ENCODE data around the genes NTRK3 and ABHD2.

DNA sequence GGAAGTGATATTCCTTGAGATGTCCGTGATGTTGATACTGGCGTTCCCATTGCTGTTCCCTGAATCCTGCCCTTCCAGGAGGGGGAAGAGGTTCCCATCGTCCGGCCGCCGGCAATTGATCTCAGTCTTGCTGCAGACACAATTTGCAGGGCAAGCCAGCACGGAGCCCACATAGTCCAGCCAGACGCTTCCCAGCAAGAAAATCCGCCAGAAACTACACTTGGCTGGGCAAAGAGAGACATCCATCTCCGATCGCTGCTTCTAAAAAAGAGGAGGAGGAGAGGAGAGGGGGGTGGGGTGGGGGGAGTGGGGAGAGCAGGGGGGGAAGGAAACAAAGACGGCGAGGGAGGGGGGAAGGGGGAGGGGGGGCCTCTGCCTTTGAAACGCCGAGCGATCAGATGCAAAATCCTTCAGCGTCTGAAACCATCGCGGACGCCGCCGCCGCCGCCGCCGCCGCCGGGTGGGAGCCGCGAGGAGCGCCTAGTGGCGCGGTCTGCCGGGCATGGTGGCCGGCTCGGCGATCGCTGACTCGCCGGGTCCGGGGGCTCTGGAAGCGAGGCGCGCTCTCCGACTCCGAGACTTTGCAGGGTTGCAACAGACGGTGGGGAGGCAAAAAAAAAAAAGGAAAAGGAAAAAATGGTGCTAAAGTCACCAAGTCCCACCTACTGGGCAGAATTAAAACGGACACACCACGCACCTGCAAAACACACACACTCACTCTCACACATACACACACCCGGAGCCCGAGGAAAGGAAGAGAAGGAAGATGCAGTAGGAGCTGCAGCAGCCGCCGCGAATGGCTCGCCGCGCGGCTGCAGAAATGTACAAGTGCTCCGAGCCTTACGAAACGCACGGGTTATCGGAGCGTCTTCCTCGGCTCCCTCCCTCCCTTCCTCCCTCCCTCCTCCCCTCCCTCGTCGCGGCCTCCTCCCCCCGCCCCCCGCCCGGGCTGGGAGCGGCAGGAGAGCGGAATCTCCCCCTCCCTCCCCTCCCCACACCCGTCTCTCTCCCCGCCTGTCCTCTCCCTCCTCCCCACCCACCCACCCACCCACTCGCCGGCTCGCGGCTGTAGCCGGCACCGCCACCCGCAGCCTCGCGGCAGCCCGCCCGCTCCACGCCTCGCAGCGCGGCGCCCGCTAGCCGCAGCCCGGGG lies at the start of gene NTRK3:
TSS of gene NTRK3 (minus strand) at position 832 of the 1,153 bp plus-strand sequence.
- RAMPAGE, long total RNA, result no peak
- RRBS, result 65% methylated on average over 21 of the region's 94 CpGs
PRO-cap:
- standard, result no peak
- CoPRO, capped RNA only, 2 experiments, result no peak in any of the 2 experiments
- CoPRO, capped and uncapped RNA, 2 experiments, result no peak in any of the 2 experiments
- CoPRO, uncapped RNA only, 2 experiments, result no peak in any of the 2 experiments
CAGE:
- cytosol, long polyA plus RNA, result no peak
- long polyA plus RNA, result no peak
- nucleolus, long total RNA, result no peak
- nucleus, long polyA plus RNA, result no peak

DNA sequence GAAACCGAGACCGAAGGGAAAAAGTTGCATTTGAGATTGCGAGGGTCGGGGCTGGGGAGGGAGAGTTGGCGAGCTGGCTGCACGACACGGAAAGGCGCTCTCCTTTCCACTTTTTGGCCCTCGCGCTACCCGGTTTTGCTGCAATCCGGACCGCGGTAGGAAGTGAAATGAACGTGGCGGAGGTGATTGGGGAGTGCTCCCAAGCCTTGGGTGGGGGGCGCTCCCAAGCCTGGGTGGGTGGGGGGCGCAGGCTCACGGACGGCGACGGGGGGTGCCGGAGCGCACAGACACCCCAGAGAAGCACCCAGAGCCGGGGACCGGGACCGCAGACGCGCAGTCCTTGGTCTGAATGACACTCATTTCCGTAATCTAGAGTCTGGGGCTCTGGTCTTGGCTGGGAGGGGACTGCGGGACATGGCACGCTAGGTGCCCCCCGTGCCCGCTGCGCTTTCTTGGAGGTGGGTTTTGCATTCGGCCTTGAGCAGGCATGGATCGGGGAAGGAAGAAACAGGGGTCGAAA lies 582 bp upstream of the NTRK3 start:
- RAMPAGE, long total RNA, result no peak
- RRBS, result no CpG with 5 or more reads among the region's 38 CpGs
PRO-cap:
- standard, result no peak
- CoPRO, capped RNA only, 2 experiments, result no peak in any of the 2 experiments
- CoPRO, capped and uncapped RNA, 2 experiments, result no peak in any of the 2 experiments
- CoPRO, uncapped RNA only, 2 experiments, result no peak in any of the 2 experiments
CAGE:
- cytosol, long polyA plus RNA, result no peak
- long polyA plus RNA, result no peak
- nucleolus, long total RNA, result no peak
- nucleus, long polyA plus RNA, result no peak

GRCh38 chr15:88400921-88401524 lies 66.2 kb downstream of the MRPL46 start:
- RAMPAGE, long total RNA, result no peak
- RRBS, result no CpG with 5 or more reads among the region's 9 CpGs
PRO-cap:
- standard, result no peak
- CoPRO, capped RNA only, 2 experiments, result no peak in any of the 2 experiments
- CoPRO, capped and uncapped RNA, 2 experiments, result no peak in any of the 2 experiments
- CoPRO, uncapped RNA only, 2 experiments, result no peak in any of the 2 experiments
CAGE:
- cytosol, long polyA plus RNA, result no peak
- long polyA plus RNA, result no peak
- nucleolus, long total RNA, result no peak
- nucleus, long polyA plus RNA, result no peak

DNA sequence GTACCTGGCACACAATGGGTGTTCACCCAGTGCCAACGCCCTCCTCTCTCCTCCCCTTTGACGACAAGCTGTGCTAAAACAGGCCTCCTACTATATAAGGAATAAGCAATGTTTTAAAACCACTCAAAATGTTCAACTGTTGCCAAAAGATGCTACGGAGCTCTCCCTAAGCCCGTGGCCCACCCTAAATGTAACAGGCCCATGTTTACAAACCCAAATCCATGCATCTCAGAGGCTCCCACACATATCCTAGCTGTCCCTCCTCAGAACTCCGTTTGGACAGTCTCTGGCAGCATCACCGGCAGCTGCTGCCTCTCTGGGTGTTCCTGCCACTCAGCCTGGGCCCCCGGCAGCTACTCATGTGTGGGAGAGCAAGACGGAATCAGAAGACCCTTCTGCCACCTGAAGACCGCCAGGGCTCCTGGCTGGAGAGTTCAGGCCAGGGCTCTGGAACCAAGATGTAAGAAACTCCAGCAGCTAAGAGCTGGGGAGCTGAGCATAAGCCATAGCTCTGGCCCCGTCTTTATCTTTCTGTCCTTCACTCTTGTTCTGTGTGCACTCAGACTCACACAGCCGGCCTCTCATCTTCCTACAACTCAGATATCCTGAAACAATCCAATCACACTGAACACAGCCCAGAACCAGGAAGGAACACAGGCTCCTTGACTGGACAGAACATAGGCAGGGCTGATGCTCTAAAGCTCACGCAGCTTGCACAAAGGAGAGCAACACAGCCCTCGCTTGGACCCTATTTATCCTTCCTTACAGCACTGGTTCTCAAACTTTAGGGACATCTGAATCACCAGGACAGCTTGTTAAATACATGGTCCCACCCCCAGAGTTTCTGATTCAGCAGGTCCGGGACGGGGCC lies 65.4 kb downstream of the MRPL46 start:
- RAMPAGE, long total RNA, result no peak
- RRBS, result 10% methylated on average over 2 of the region's 15 CpGs
PRO-cap:
- standard, result no peak
- CoPRO, capped RNA only, 2 experiments, result no peak in any of the 2 experiments
- CoPRO, capped and uncapped RNA, 2 experiments, result no peak in any of the 2 experiments
- CoPRO, uncapped RNA only, 2 experiments, result no peak in any of the 2 experiments
CAGE:
- cytosol, long polyA plus RNA, result no peak
- long polyA plus RNA, result no peak
- nucleolus, long total RNA, result no peak
- nucleus, long polyA plus RNA, result no peak

DNA sequence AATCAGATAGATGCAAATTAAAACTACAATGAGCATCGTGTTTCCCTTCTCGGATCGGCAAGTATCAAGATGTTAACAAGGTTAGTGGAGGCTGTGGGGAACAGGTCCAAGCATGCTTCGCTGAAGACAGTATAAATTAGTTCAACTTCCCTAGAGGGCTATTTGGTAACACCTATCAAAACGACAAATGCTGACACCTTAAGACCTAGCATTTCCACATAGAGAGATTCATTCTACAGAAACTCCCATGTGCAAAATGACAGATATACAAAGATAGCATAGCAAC lies 449 bp upstream of the MFGE8 start:
- RAMPAGE, long total RNA, result no peak
- RRBS, result no CpG with 5 or more reads among the region's 5 CpGs
PRO-cap:
- standard, result unidirectional peak, plus-strand start at position 227 of the sequence
- CoPRO, capped RNA only, 2 experiments, result peak in 2 of 2 experiments; most common plus-strand start position 227 of the sequence (in 2); most common minus-strand start position 138 of the sequence (in 1)
- CoPRO, capped and uncapped RNA, 2 experiments, result peak in 2 of 2 experiments; most common plus-strand start position 227 of the sequence (in 2); most common minus-strand start position 138 of the sequence (in 1)
- CoPRO, uncapped RNA only, 2 experiments, result peak in 2 of 2 experiments; most common plus-strand start position 227 of the sequence (in 2)
CAGE:
- cytosol, long polyA plus RNA, result no peak
- long polyA plus RNA, result no peak
- nucleolus, long total RNA, result no peak
- nucleus, long polyA plus RNA, result no peak

DNA sequence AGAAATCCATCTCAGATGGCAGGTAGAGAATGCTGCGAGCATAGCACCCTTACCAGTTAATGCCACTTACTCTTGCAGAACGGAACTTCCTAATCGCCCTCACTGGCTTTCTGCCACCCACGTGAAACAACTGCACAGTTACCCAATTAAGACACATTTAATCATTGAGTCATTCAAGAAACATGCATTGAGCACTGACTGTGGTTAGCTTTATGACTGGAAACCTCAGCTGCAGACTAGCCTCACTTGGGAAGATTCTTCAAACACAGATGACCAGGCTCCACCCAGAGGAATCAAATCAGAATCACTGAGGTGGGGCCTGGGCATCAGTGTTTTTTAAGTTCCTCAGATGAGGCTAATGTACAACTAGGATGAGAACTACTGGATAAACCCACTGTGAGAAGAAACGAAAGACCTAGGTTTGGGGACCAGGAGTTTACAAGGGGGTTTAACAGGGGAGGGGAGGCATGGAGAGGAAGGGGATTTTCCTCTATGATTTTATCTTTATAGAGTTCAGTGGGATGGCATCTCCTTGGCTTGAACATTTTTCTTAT lies 5.7 kb upstream of the MFGE8 start:
- RAMPAGE, long total RNA, result no peak
- RRBS, result no CpG with 5 or more reads among the region's 5 CpGs
PRO-cap:
- standard, result no peak
- CoPRO, capped RNA only, 2 experiments, result no peak in any of the 2 experiments
- CoPRO, capped and uncapped RNA, 2 experiments, result no peak in any of the 2 experiments
- CoPRO, uncapped RNA only, 2 experiments, result no peak in any of the 2 experiments
CAGE:
- cytosol, long polyA plus RNA, result no peak
- long polyA plus RNA, result no peak
- nucleolus, long total RNA, result no peak
- nucleus, long polyA plus RNA, result no peak

DNA sequence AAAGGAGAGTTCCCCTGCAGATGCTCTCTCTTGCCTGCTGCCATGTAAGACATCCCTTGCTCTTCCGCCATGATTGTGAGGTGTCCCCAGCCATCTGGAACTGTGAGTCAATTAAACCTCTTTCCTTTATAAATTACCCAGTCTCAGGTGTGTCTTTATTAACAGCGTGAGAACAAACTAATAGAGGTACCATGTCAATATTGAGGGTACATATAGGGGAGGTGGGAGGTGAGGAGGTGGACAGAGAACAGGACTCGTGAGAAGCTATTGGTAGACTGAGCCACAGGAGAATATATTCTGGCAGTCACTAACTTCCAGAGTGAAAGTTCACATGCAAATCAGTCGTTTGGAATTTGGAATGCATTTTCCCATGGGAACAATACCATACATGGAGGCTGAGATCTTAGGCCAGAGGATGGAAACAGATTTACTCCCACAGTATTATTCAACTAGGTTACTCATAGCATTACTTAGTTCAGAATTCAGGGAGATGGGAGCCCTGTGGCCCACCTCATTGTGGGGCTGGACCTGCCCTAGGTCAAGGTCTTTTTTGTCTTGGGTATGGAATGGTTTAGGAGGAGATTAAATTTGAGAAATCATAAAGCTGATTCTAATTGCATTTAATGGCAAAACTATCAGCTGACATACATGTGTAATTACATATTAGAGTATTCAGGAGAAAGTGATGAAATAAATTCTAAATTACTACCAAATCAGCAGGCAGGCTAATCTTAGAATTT lies 36.4 kb upstream of the ABHD2 start:
- RAMPAGE, long total RNA, result no peak
- RRBS, result no CpG with 5 or more reads among the region's 4 CpGs
PRO-cap:
- standard, result no peak
- CoPRO, capped RNA only, 2 experiments, result no peak in any of the 2 experiments
- CoPRO, capped and uncapped RNA, 2 experiments, result no peak in any of the 2 experiments
- CoPRO, uncapped RNA only, 2 experiments, result no peak in any of the 2 experiments
CAGE:
- cytosol, long polyA plus RNA, result no peak
- long polyA plus RNA, result no peak
- nucleolus, long total RNA, result no peak
- nucleus, long polyA plus RNA, result no peak

DNA sequence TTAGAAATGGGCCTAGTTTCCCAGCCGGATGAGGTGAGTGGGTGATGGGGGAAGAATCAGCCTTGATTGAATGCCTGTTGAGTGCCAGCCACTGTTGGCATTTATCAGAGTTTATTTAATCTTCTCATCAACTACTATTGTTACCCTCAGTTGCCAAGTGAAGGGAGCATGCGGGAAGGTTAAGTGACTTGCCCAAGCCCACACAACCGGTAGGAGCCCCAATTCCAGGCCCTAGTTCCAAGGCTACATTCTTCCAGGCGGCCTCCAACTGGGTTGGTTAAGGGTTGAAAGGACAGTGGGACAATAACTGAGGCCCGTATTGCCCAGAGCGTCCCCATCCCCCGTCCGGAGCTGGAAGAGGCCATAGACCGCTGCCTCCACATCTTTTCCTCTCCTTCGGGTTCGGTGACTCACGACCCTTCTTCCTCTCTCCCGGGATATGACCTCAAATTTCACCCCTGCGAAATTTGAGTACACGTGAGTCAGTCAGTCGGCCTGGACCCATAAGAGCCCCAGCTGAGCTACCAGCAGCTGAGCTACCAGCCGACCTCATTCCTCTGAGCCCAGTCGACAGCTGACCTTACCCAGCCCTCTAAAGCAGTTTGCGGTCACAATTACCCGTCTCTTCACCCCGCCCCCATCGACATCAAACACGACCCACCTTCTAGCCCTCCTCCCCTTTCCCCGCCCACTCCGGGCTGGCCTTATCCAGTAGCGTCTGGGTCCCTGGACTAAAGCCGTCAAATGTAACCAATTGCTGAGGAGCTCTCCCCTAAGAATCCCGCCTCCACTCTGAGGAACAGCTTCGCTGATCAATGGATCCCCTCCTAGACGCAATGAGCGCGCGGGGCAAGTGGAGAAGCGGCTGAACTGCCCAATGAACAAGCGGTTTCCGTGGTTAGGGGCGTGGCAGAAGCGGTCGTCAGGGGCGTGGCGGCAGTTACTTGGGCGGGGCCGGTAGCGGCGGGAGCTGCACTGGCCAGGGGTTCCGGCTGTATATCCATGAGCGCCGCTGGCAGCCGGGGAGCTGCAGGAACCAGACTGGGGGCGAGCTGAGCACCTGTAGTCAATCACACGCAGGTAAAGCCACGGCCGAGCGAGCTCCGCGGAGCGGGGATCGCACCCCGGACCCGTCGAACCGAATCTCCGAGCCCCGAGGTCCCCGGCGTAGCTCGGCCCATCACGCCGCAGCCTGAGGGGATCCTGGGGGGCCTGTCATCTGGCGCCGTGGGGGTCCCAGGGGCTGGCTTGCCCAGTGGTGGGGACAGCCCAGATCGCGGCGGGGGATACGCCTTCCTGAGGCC lies at the start of gene ABHD2:
TSS of gene ABHD2 (plus strand) at position 973 of the 1,304 bp plus-strand sequence.
- RAMPAGE, long total RNA, result start-site peak on the plus strand centred at position 998 of the sequence, 53 bp wide, 477 and 179 reads in 2 replicates
- RRBS, result 4% methylated on average over 5 of the region's 75 CpGs
PRO-cap:
- standard, result bidirectional peak, plus-strand start at position 1,003 of the sequence, minus-strand start at position 559 of the sequence
- CoPRO, capped RNA only, 2 experiments, result peak in 2 of 2 experiments; most common plus-strand start position 1,003 of the sequence (in 2); most common minus-strand start position 576 of the sequence (in 2)
- CoPRO, capped and uncapped RNA, 2 experiments, result peak in 2 of 2 experiments; most common plus-strand start position 707 of the sequence (in 1); most common minus-strand start position 556 of the sequence (in 1)
- CoPRO, uncapped RNA only, 2 experiments, result peak in 2 of 2 experiments; most common plus-strand start position 1,003 of the sequence (in 1)
CAGE:
- cytosol, long polyA plus RNA, result start-site peak on the plus strand centred at position 997 of the sequence, 62 bp wide, 891 and 486 reads in 2 replicates
- long polyA plus RNA, result start-site peak on the plus strand centred at position 1,009 of the sequence, 43 bp wide, 225 and 56 reads in 2 replicates
- nucleolus, long total RNA, result no peak
- nucleus, long polyA plus RNA, result start-site peak on the plus strand centred at position 998 of the sequence, 65 bp wide, 312 and 102 reads in 2 replicates

- RAMPAGE, long total RNA, result no peak
- RRBS, result no CpG with 5 or more reads among the region's 3 CpGs
PRO-cap:
- standard, result no peak
- CoPRO, capped RNA only, 2 experiments, result no peak in any of the 2 experiments
- CoPRO, capped and uncapped RNA, 2 experiments, result no peak in any of the 2 experiments
- CoPRO, uncapped RNA only, 2 experiments, result peak in 2 of 2 experiments; most common plus-strand start chr15:89098801 (in 2)
CAGE:
- cytosol, long polyA plus RNA, result no peak
- long polyA plus RNA, result no peak
- nucleolus, long total RNA, result no peak
- nucleus, long polyA plus RNA, result no peak
Measured at GRCh38 chr15:89098331-89099041, 10.2 kb downstream of the ABHD2 start.

GRCh38 chr15:89115044-89115281 lies 26.7 kb downstream of the ABHD2 start:
- RAMPAGE, long total RNA, result no peak
- RRBS, result no CpG with 5 or more reads among the region's 1 CpG
PRO-cap:
- standard, result no peak
- CoPRO, capped RNA only, 2 experiments, result no peak in any of the 2 experiments
- CoPRO, capped and uncapped RNA, 2 experiments, result no peak in any of the 2 experiments
- CoPRO, uncapped RNA only, 2 experiments, result no peak in any of the 2 experiments
CAGE:
- cytosol, long polyA plus RNA, result no peak
- long polyA plus RNA, result no peak
- nucleolus, long total RNA, result no peak
- nucleus, long polyA plus RNA, result no peak

GRCh38 chr15:89122948-89123523 lies 34.8 kb downstream of the ABHD2 start:
- RAMPAGE, long total RNA, result no peak
- RRBS, result no CpG with 5 or more reads among the region's 8 CpGs
PRO-cap:
- standard, result no peak
- CoPRO, capped RNA only, 2 experiments, result no peak in any of the 2 experiments
- CoPRO, capped and uncapped RNA, 2 experiments, result no peak in any of the 2 experiments
- CoPRO, uncapped RNA only, 2 experiments, result no peak in any of the 2 experiments
CAGE:
- cytosol, long polyA plus RNA, result no peak
- long polyA plus RNA, result no peak
- nucleolus, long total RNA, result no peak
- nucleus, long polyA plus RNA, result no peak

DNA sequence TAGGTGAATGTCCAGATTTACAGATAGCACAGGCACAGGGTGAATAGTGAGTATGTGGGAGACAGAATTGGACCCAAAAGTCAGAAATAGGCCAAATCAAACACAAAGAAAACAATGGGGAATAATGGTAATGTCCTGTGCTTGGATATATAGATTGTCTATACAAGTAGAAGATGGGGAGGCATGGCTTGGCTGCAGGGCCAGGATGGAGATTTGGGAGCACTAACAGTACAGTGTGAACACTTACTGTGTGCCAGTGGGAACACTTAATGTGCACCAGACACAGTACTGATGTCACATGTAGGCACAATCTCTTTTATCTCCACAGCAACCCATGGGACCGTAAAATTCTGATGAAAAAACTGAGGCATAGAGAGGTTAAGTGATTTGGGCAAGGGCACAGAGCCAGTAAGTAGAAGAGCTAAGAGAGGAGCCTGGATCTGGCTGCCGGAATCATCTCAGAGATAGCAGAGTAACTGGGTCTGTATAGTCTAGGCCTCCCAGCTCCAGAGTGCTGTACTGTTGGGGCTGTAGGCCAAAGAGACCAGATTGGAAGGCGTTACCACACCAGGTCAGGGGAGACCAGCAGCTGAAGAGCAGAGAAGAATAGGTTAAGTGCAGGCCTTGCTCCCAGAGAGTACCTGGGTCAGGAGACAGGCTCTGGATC lies 63.4 kb downstream of the RLBP1 start:
- RAMPAGE, long total RNA, result no peak
- RRBS, result no CpG with 5 or more reads among the region's 3 CpGs
PRO-cap:
- standard, result no peak
- CoPRO, capped RNA only, 2 experiments, result no peak in any of the 2 experiments
- CoPRO, capped and uncapped RNA, 2 experiments, result no peak in any of the 2 experiments
- CoPRO, uncapped RNA only, 2 experiments, result no peak in any of the 2 experiments
CAGE:
- cytosol, long polyA plus RNA, result no peak
- long polyA plus RNA, result no peak
- nucleolus, long total RNA, result no peak
- nucleus, long polyA plus RNA, result no peak

GRCh38 chr15:89196677-89197455 lies 24.5 kb downstream of the RLBP1 start:
- RAMPAGE, long total RNA, result no peak
- RRBS, result no CpG with 5 or more reads among the region's 9 CpGs
PRO-cap:
- standard, result no peak
- CoPRO, capped RNA only, 2 experiments, result no peak in any of the 2 experiments
- CoPRO, capped and uncapped RNA, 2 experiments, result no peak in any of the 2 experiments
- CoPRO, uncapped RNA only, 2 experiments, result peak in 2 of 2 experiments; most common plus-strand start chr15:89197164 (in 1)
CAGE:
- cytosol, long polyA plus RNA, result no peak
- long polyA plus RNA, result no peak
- nucleolus, long total RNA, result no peak
- nucleus, long polyA plus RNA, result no peak

- RAMPAGE, long total RNA, result no peak
- RRBS, result 27% methylated on average over 10 of the region's 69 CpGs
PRO-cap:
- standard, result bidirectional peak, plus-strand start at chr15:89335065, minus-strand start at chr15:89334815
- CoPRO, capped RNA only, 2 experiments, result peak in 2 of 2 experiments; most common plus-strand start chr15:89335066 (in 2)
- CoPRO, capped and uncapped RNA, 2 experiments, result peak in 2 of 2 experiments; most common plus-strand start chr15:89335066 (in 2)
- CoPRO, uncapped RNA only, 2 experiments, result peak in 2 of 2 experiments; most common plus-strand start chr15:89335066 (in 2)
CAGE:
- cytosol, long polyA plus RNA, result no peak
- long polyA plus RNA, result no peak
- nucleolus, long total RNA, result no peak
- nucleus, long polyA plus RNA, result no peak
Measured at GRCh38 chr15:89334946-89336019, 659 bp upstream of the POLG start.

- RAMPAGE, long total RNA, result no peak
- RRBS, result no CpG with 5 or more reads among the region's 9 CpGs
PRO-cap:
- standard, result no peak
- CoPRO, capped RNA only, 2 experiments, result no peak in any of the 2 experiments
- CoPRO, capped and uncapped RNA, 2 experiments, result no peak in any of the 2 experiments
- CoPRO, uncapped RNA only, 2 experiments, result no peak in any of the 2 experiments
CAGE:
- cytosol, long polyA plus RNA, result no peak
- long polyA plus RNA, result no peak
- nucleolus, long total RNA, result no peak
- nucleus, long polyA plus RNA, result no peak
Measured at GRCh38 chr15:89446127-89446689, 50.2 kb downstream of the RHCG start.

GRCh38 chr15:89468887-89469758 lies 27.3 kb downstream of the RHCG start:
- RAMPAGE, long total RNA, result no peak
- RRBS, result no CpG with 5 or more reads among the region's 12 CpGs
PRO-cap:
- standard, result no peak
- CoPRO, capped RNA only, 2 experiments, result no peak in any of the 2 experiments
- CoPRO, capped and uncapped RNA, 2 experiments, result no peak in any of the 2 experiments
- CoPRO, uncapped RNA only, 2 experiments, result no peak in any of the 2 experiments
CAGE:
- cytosol, long polyA plus RNA, result no peak
- long polyA plus RNA, result no peak
- nucleolus, long total RNA, result no peak
- nucleus, long polyA plus RNA, result no peak

DNA sequence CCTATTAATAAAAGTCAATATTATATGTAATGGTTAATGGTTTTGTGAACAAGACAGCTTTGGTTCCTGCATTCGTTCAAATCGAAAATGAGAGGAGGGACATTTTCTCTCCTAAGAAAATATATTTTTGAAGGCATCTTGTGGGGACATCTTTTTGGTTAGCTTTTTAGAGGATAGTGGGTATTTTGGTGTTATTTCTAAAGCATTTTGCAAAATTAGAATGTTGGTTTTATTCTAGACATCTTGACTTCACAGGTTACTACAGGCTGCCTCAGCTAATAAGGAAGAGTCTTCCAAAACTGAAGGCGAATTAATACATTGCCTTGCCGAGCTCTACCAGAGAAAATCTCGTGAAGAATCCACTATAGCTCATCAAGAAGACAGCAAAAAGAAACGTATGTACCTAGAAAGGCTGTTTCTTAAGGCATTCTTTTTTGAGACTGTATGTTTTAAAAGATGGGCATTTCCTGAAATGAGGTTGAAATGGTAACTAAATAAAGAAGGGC lies 18.9 kb downstream of the TICRR start:
- RAMPAGE, long total RNA, result no peak
- RRBS, result no CpG with 5 or more reads among the region's 6 CpGs
PRO-cap:
- standard, result no peak
- CoPRO, capped RNA only, 2 experiments, result no peak in any of the 2 experiments
- CoPRO, capped and uncapped RNA, 2 experiments, result no peak in any of the 2 experiments
- CoPRO, uncapped RNA only, 2 experiments, result peak in 1 of 2 experiments; most common plus-strand start position 194 of the sequence (in 1)
CAGE:
- cytosol, long polyA plus RNA, result no peak
- long polyA plus RNA, result no peak
- nucleolus, long total RNA, result no peak
- nucleus, long polyA plus RNA, result no peak

Measured in K562 (cell line).